Measurements from ENCODE around the genes RPH3AL, C17orf97 and NXN.

DNA sequence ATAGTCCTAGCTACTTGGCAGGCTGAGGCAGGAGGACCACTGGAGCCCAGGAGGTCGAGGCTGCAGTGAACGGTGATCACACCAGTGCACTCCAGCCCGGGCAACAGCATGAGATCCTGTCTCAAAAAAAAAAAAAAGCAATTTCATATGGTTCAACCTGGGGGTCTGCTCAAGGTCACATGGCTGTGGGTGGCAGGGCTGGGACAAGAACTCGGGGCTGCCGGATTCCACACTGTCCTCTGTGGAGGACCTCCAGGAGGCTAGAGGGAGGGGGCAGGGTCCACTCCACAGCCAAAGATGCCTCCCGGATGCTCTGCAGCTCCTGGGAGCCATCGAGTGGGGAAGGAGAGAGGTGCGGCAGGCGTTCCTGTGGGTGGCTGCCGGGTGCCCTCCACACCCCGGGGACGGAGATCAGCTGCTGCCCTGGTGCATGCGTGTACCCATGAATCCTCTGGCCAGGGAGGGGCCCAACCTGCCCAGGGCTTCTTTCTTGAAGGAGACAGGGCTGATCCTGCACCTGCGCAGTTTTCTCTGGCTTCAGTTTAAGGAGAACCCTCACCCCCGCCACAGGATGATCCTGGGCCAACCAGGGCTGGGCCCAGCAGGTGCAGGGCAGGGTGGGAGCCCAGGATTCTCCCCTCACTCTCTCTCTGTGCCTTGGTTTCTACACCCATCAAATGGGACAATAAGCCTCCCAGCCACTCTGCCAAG lies 33.4 kb upstream of the DOC2B start:
- PRO-cap, result no peak

DNA sequence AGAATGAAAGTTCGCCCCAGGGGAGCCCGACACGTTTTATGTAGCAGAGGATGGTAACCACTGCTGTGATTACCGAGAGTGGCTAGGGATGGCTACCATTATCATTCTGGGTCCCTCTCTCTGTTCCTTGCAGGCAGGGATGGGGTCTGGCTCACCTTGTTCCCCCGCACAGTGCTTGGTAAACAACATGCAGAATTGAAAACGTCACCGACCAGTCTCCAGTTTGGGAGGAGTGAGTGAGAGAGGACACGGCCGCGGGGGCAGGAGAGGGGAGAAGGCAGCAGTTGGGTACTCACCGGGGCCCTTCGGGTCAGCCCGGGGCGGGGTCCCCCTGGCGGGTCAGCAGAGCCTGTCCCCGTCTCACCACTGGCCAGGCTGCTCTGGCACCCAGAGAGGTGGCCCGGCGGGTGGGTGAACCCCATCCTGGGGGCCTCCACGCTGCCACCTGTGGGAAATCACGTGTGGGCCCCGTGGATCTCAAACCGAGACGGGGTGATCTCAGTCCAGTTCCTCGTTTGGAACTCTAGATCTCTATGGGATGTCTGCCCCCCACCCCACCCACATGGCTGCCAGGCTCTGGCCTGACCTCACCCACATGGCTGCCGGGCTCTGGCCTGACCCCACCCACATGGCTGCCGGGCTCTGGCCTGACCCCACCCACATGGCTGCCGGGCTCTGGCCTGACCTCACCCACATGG lies 34.1 kb upstream of the DOC2B start:
- PRO-cap, result unidirectional peak, minus-strand start at position 513 of the sequence

- PRO-cap, result no peak
These were observed 20.4 kb downstream of the RPH3AL start for GRCh38 chr17:331928-332949.

- PRO-cap, result bidirectional peak, plus-strand start at chr17:352566, minus-strand start at chr17:352496; unidirectional peak, minus-strand start at chr17:352783; unidirectional peak, minus-strand start at chr17:352811
These were observed at the start of gene RPH3AL for GRCh38 chr17:352110-353031. Gene RPH3AL, minus strand, starts transcription at chr17:352807.

DNA sequence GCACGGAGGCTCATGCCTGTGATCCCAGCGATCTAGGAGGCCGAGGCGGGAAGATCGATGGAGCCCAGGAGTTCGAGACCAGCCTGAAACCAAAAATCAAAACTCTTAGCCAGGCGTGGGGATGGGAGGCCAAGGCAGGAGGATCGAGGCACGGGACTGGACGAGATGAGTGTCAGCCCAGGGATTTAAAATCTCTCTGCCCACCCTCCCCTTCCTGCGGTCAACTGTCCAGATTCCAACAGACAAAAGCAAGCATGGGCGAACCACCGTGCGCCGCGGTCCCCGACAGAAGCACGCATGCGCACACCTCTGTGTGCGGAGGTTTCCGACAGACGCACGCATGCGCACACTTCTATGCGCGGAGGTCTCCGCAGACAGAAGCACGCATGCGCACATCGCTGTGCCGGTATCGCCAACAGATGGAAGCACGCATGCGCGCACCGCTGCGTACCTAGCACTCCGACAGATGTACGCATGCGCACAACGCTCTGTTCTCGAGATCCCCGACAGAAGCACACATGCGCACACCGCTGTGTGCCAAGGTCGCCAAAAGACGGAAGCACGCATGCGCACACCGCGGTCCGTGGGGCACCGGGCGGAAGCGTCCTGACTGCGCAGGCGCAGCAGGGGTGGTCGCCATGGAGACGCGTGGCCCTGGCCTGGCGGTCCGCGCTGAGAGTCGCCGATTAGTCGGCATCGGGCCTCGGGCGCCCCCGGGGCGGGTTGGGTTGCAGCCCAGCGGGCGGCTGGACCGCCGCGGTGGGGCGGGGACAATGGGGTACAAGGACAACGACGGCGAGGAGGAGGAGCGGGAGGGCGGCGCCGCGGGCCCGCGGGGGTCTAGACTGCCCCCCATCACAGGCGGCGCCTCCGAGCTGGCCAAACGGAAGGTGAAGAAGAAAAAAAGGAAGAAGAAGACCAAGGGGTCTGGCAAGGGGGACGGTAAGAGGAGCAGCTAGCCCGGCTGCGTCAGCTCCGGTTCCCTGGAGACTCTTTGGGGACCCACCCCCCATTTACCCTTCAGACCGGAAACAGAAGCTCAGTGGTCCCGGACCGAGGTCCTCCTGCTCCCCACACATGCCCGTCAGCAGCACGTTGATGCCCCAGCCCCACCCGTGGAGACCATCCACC lies at the start of gene C17orf97:
Gene C17orf97 (plus strand): TSS at position 621 of the 1,131 bp plus-strand sequence.
- PRO-cap, result bidirectional peak, plus-strand start at position 648 of the sequence, minus-strand start at position 287 of the sequence

DNA sequence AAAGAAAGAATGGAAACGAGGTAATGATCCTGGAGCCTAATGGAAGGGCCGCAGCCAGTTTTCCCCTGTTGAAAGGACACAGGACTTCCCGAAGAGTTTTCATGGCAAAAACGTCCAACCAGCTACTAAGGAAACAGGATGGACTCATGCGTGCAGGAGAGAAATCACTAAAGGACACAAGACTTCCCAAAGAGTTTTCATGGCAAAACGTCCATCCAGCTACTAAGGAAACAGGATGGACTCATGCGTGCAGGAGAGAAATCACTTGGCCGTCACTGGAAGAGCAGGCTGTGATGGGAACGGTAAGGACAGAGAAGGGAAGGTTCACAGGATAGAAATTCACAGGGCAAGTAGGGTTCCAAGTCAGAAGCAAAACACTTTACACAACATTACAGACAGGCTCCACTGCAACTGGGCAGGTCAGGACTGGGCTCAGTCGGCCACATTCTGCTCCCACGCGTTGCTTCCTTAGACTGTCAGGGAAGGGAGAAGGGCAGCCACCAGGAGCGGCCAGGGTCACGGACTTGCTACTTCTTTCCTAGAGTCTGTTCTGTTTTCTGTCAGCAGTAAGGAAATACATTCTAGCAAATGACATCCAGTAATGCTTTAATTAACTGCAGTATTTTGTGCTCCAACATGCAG lies 102.6 kb downstream of the C17orf97 start:
- PRO-cap, result no peak

- PRO-cap, result no peak
These were observed 150.5 kb downstream of the C17orf97 start for GRCh38 chr17:560654-560947.

DNA sequence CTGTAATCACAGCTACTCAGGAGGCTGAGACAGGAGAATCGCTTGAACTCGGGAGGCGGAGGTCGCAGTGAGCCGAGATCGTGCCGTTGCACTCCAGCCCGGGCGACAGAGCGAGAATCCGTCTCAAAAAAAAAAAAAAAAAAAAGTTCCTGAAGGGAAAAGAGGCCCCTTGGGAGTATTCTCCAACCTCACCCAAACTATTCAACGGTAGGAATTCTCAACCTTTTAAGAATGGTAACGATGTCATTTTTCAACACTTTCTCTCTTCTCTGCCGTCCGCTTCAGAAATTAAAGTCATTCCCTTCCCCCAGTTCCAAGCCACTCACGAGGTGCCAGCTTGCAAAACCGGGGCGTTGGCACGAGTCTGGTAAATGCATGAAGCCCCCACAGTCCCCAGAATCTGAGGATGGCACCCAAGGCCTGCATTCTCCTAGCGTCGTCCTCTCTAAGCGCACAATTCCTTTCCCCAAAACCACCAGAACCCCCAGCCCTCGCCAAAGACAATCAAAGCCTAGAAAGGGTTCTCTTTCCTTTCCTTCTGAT lies 648 bp downstream of the VPS53 start:
- PRO-cap, result no peak

DNA sequence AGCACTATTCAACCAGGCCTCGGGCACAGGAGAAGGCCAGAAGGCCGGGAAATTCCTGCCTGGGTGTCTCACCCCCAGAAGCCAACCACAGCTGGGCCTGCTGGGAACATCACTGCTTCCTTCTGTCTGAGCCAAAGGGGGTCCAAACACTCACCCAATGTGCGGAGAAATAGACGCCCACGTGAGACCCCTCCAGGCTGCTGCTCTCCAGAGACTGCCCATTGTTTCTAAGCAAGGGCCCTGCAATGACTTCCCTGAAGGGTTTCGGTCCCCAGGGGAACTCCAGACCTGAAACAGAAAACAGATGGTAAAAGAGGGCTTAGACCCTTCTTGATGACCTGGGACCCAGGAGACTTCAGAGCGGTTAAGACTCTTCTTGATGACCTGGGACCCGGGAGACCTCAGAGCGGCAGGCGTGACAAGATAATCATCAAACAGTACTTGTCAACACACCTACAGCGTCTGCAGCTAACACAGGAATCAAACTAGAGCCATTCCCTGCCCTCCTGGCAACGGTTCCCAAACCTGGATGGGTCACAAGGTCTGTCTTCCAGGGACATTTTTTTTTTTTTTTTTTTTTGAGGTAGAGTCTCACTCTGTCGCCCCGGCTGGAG lies 41.4 kb downstream of the MRM3 start:
- PRO-cap, result no peak

- PRO-cap, result no peak
These were observed 65.0 kb downstream of the MRM3 start for GRCh38 chr17:846725-847971.

DNA sequence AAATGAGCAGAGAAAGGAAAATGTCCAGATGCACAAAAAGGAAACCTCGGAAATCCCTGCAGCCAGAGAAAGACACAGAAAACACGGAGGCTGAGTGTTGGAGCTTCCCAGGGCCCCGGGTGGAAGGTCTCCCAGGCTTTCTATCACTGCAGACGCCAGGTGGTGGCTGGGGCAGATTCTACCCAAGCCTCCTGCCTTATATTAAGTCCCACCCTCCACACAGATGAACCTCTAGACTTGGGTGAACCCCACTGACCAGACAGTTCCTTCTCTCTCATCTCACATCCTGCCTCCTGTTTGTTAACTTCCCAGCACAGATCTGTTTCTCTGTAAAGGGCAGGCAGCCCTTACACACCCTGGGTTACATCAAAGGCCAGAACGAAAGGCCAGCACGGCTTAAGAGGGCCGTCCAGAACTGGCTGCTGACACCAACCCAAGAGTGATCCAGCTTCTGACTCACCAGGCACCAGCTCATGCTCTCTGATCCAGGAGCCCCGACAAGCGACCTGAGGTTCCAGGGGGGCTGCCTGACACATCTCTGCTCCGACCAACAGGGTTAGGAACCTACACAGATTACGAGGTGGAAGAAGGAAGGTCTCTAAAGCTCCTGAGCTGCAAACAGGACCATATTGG lies 86.8 kb downstream of the MRM3 start:
- PRO-cap, result no peak

DNA sequence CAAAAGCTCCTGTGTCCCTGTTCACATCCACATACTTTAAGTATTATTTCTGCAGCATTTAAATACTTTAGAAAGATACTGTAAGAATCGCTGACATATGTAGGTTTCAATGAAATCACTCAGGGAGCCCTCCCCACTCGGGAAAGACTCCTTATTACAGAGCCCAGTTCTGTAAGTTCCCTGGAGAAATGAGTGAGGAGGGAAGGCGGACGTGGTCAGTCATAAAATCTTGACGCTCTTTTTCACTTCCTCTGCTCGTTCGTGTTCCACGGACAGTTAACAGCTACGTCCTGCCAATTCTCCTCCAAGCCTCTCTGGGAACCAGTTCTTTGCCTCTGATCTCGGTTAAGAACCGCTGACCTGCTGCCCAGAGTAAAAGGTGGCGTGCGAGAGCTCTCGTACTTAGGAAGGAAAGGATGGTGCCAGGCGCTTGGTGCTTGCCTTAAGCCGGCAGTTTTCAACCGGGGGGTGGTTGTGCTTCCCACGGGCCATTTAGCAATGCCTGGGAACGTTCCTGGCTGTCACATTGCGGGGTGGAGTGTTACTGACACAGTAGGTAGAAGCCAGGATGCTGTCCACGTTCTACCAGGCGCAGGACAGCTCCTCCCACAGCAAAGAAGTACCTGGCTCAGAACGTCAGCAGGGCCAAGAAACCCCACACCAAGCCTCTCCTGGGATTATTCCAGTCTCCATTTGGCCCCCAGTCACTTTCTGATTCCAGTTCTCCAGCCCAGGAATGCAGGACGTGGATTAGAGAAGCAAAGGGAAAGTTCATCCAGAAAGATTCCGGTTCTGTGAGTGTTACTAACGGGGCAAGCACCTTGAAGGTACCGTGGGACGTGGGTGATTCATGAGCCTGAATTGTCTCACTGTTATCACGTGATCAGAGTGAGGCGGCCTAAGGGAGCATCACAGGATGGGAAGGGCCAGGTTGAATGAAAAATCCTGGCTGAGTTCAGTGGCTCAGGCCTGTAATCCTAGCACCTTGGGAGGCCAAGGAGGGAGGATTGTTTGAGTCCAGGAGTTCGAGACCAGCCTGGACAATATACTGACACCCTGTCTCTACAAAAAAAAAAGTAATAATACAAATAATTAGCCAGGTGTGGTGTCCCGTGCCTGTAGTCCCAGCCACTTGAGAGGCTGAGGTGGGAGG lies 87.7 kb downstream of the MRM3 start:
- PRO-cap, result no peak

- PRO-cap, result no peak
These were observed 31.4 kb downstream of the NXN start for GRCh38 chr17:948226-948626.

DNA sequence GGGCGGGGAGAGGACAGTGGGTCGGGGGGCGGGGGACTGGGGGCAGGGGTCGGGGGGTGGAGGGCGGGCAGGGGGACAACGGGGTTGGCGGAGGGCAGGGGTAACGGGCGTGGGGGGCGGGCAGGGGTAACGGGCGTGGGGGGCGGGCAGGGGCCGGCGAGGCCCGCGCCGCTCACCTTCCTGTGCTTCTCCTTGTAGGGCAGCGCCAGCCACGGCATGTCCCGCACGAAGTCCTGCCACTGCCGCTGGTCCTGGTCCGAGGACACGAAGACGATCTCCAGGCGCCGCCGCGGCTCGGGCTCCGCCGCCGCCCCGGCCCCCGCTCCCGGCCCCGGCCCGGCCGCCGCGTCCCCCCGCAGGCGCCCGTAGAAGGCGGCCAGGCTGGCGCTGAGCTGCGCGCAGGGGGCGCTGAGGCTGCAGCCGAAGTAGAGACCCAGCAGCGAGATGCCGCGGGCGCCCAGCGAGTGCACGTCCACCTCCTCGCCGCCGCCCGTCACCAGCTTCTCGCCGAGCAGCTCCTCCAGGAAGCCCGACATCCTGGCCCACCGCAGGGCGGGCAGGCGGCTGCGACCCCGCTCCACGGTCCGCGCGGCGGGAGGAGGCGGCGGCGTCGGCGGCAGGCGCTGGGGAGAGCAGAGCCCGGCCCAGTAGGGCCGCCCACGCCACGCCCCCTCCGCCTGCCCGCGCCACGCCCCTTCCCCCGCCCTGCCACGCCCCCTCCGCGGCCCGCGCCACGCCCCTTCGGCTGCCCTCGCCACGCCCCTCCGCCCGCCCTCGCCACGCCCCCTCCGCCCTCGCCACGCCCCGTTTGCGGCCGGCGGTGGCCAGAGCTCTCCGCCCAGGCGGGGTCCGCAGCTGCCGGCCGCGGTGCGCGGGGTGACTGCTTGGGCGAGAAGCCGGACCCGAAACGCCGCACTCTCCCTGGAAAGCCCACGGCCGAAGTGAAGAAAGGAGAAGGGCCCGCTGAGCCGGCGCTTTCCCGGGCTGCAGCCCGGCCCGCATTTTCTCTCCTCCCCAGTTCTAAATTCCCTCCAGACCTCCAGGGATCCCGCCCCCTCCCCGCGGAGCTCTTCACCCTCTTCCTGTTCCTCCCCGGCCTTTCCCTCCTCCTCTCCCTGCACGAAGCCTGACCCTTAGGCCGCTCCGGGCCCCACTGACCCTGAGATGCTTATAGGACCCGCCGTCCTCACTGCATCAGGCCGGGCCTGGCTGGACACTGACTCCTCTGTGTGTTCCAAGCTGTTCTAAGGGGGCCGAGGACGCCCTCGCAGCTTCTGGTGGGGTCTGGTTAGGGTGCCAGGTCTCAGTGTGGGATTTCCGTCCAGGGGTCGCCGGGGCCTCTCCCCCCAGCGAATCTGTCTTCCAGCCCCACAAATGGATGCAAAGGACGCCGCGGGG lies at the start of gene NXN:
Gene NXN (minus strand): TSS at position 634 of the 1,398 bp plus-strand sequence.
- PRO-cap, result bidirectional peak, plus-strand start at position 854 of the sequence, minus-strand start at position 634 of the sequence

GRCh38 chr17:1010629-1011069 lies 13.7 kb downstream of the TIMM22 start:
- PRO-cap, result no peak

GRCh38 chr17:1019095-1019989 lies 22.4 kb downstream of the TIMM22 start:
- PRO-cap, result no peak

DNA sequence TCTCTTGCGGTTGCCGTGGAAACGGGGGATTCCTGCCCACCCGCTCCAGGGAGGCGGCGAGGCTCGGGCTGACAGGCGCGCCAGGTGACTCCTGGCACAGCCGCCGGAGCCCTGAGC lies 71.3 kb downstream of the ABR start:
- PRO-cap, result no peak

- PRO-cap, result no peak
These were observed 60.7 kb downstream of the ABR start for GRCh38 chr17:1119190-1119455.

DNA sequence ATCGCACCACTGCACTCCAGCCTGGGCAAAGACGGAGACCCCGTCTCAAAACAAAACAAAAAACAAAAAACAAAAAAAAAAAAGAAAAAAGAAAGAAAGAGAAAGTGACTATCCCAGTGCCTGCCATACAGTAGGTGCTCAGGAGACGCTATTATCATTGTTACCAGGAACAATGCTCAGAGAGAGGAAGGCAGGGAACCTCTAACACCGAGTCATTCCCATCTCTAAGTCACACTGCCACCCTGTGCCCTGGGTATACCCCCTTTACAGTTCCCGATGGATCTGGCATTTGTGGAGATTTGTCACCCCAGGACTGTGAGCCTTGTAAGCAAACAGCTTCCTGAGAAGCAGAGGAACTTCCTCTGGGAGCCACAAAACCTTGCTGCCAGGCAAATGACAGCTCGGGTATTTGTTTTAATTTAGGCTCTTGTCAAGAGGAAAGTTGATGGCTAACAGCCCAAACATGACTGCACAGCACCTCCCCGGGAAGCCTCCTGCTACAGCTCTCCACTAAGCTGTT lies 2.9 kb downstream of the ABR start:
- PRO-cap, result no peak

GRCh38 chr17:1229426-1230010 lies 40.7 kb upstream of the BHLHA9 start:
- PRO-cap, result bidirectional peak, plus-strand start at chr17:1229839, minus-strand start at chr17:1229722

Data from ileum (tissue), 1 donor.